Endodermal cell (in vitro differentiated cells): ENCODE results near the gene GSDMA.

GRCh38 chr17:39962729-39963334, at the start of gene GSDMA:
GSDMA (plus strand) TSS chr17:39963004.
- PRO-cap, result no peak

- PRO-cap, result unidirectional peak, minus-strand start at chr17:39981356
These were observed 566 bp downstream of the PSMD3 start for GRCh38 chr17:39981283-39981463.

DNA sequence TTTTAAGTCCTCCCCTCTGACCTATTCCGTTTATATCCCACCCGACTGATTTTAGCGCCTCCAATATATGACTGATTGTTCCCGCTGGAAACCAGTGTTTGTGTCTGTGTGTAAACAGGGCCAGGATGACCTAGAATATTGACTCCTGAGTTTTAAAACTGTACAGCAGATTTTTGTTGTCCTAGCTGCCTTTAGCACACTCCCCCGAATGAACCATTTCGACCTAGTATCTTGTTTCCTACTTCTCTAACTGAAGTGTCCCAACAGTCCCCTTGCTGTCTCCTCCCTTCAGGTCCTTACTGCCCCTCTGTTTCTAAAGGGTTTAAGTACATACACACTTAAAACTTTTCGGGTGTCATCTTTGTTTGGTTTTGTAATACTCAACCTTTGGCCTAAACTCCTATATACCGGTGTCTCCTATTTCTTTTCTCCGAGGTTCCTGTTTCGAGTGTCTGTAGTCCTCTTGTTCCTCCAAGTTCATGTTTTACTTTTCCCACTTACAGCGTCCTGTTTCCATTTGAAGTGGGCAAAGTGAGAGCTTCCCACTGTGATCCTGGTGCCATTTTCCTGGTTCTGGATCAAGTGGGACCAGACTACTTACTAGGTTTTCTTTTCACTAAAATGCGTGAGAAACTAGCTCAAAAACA, 980 bp downstream of the PSMD3 start:
- PRO-cap, result bidirectional peak, plus-strand start at position 295 of the sequence, minus-strand start at position 210 of the sequence

DNA sequence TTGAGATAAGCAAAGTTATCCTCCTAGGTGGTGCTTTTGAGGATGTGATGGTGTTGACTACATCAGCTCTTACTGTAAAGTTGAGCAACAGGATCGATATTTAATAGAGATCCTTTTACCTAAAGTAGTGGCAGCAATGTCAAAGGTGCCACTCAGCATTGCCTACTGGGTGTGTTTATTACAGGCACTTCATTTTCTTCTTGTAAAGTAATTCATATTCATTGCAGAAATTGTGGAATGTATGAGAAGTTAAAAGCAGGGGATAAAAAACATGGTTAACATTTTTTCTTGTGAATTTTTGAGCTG, 1.5 kb downstream of the PSMD3 start:
- PRO-cap, result no peak

- PRO-cap, result no peak
These were observed 3.2 kb downstream of the CSF3 start for GRCh38 chr17:40018511-40018717.

GRCh38 chr17:40056572-40057001, 2.4 kb upstream of the MED24 start:
- PRO-cap, result no peak

DNA sequence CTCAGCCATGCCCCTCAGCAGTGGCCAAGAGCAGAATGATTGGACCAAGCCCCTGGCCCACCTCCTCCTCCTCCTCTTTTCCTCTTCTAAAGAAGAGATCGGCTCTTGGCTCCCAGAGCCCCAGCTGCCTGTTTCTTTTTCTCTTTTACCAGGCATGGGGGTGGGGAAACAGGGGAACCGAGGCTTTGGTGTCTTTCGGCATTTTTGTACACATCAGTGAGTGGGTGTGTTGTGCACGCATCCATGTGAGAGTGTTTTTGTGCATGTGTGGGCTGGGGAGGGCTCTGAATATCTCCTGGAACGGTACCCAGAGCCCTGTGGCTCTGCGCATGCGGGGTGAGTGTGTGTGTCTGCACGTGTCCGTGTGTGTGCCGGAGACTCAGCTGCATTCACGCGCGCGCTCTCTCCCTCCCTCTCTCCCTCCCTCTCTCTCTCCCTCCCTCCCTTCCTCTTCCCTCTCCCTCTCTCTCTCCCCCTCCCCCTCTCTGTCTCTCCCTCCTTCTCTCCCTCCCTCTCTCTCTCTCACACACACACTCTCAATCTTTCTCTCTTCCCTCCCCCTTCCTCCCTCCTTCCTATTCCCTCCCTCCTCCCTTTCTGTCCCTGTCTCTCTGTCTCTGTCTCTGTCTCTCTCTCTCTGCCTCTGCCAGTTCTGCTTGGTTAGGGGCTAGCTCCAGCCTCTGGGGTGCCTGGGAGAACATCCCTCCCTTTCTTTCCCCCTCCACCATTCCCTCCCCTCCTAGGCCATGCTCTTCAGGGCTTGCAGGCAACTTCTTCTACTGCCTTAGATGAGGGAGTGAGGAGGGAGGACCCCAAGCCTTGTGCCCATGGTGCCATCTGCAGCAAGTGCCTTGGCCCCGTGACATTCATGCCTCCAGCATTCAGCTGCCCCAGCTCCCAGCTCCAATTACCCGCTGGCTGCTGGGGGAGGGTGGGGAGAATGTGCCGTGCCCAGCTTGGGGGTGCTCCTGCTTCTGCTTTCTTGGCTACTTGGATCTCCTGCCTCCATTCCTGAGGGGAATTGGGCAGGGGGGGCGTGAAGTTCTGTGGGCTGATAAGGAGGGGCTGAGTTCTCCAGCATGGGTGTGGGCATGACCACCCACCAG, 6.3 kb downstream of the THRA start:
- PRO-cap, result no peak

DNA sequence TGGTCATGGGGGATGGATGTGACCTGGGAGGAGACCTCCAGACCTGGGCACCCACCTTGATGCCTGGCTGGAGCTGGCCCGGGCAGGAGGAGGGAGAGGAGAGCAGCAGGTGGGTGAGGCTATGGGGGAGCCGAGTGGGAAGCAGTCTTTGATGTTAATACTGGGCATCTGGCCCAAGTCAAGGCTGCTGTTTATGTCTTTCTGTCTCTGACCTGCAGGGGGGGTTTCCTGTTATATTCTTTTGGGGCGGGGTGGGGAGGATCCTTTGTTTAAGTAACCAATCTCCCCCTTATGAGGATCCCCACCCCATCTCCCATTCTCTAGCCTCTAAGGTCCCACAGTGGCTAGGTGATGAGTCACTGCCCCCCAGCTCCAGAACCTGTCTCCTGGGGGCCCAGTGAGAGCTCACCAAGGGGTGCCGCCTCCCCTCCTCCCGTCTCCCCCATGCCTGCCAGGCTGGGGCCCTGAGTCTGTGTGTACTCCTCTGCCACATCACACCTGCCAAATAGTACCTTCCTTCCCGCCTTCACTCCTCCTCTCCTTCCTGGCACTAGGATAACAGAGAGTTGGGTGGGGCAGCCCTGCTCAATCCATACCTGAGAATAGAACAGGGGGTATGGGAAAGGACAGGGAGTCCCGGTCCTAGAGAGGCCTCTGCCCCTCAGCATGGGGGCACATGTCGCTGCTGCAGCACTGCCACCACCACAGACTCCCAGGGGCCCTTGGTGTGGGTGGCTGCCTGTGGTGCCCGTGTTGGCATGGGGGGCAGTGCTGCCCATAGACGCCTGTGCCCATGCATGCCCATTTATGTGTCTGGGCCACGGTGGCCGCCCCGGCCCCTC, 7.2 kb downstream of the THRA start:
- PRO-cap, result no peak

GRCh38 chr17:40071331-40071791, 8.6 kb downstream of the THRA start:
- PRO-cap, result no peak

DNA sequence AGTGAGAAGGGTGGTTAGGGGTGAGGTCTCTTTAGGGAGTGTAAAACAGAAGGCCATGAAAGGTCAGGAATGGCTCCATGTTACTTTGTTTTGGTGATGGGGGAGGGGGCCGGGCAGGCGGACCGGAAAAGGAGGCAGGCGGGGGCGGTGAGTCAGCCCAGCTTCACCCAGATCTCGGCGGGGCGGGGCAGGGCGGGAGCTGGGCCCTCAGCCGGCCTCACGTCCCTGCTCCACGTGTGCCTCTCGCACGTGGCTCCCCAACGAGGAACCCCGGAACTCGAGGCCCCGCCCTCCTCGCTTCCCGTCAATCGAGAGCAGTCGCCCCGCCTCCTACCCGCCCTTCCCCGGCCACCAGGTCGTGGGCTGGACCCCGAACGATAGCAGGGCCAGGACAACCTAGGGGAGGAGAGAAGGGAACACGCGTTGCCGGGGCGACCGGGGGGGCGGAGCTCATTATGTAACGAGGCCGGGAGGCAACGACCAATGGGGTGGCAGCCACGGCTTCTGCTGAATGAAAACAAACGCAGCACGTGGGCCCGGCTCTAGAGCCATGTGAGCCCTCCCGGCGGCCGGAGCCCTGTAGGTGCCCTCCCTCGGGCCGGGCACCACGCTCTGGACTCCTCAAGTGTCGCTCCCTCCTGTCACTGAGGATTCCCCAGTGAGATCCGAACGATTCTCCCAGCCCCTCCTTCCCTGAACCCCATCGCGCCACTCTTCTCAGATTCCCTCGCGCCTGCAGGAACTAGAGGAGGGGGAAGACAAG, 1.3 kb downstream of the NR1D1 start:
- PRO-cap, result bidirectional peak, plus-strand start at position 545 of the sequence, minus-strand start at position 265 of the sequence

DNA sequence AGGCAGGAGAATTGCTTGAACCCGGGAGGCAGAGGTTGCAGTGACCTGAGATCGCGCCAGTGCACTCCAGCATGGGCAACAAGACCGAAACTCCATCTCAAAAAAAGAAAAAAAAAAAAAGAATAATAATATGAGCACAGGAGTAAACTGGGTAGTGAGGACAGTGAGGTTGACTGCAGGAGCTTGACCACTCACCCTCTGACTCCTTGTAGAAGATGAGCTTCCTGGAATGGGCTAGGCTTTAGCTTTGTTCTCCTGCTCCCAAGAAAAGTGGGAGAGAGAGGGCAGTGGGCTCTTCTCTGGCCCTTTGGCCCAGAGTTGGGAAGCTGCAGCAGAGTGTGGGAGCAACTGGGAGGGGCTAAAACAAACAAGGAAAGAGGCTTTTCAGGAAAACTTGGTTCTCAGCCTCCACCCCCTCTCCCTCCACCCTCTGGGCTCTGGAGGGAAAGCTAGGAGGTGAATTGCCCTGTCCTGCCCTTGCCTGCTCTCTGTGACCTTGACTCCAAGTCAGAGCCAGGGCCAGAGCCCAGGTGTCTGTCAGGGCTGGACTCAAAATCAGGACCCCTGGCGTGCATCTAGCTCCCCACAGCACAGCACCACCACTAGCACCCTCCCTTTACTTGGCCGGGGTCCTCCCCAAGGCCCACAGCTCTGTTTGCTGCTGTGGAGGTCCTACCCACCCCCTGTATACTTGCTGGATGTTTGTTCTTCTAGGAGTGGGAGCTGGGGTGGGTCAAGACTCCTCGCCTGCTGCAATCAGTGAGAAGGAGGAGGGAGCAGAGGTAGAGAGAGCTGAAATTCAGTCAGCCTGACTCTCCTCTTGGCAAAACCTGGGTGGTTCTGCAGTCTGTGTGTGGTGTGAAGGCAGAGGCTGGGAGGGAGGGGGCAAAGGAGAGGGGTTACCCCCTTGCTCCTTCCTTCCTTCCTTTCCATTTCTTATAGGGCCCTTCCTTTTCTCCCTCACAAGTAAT, 2.7 kb upstream of the NR1D1 start:
- PRO-cap, result no peak

GRCh38 chr17:40118214-40118669, 3.5 kb upstream of the MSL1 start:
- PRO-cap, result no peak

DNA sequence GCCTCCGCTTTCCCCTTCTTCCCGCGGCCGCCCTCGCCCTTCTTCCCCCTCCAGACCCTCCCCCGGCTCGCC, 241 bp upstream of the MSL1 start:
- PRO-cap, result no peak

DNA sequence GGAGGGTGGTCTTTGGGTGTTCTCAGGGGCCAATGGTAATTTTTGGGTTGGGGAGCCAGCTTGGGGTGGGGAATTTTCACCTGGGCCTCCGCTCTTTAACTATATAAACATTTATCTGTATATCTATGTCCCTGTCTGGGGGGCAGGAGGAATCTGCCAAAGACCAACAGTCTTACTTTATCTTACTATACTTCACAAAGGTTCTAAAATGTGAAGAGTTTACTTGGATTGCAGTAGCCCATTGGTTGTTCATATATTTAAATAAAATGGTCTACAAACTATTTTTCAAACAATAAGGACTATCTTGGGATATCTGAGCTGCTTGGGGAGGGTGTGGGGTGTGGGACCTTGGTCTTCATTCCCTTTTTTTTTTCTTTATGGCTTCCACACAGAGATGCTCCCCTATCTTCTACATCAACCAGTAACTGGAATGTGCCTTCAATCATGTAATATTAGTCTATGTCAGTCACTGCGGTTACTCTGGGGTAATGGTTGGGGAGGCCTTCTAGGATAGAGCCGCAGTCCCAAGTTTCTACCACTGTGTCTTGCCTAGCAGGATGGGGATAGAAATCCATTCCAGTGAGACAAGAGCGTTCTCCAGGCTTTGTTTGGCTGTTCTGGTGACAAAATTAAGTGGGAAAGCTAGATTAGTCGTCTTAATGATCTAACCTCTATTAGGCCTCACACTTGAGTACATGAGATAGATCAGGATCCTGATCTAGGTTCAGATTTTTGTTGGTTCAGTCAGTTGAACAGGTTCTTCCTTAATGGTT, 8.4 kb downstream of the MSL1 start:
- PRO-cap, result no peak

DNA sequence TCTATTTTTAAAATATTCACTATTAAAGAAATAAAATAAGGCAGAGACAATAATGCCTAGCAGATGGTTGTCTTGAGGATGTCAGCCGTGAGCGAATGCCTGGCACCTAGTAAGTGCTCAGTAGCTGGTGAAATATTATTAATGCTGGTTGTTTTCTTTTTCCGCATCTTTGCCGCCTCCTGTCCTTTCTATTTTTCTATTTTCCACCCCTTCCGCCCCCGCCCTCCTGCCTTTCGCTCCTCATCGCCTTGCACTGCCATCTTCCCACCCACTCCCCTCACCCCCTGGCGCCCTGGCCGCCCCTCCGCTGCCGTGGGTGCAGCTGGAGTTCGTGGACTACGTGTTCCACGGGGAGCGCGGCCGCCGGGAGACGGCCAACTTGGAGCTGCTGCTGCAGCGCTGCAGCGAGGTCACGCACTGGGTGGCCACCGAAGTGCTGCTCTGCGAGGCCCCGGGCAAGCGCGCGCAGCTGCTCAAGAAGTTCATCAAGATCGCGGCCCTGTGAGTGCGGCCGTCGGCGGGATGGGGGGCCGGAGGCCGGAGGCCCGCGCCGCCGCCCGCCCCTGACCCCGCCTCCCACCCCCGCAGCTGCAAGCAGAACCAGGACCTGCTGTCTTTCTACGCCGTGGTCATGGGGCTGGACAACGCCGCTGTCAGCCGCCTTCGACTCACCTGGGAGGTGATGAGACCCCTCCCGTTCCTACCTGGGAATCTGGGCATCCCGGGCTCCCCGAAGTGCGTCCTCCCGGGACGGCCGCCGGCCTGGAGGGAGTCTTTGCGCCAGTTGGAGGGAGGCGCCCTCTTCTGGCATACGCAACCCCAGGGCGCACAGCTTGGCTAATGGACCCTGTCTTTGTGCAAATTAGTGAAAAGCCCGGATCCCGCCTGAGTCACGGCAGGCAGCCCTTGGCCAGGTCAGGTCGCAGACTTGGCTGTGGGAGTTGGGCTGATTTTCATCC, 14.0 kb downstream of the RAPGEFL1 start:
- PRO-cap, result bidirectional peak, plus-strand start at position 613 of the sequence, minus-strand start at position 475 of the sequence; bidirectional peak, plus-strand start at position 888 of the sequence, minus-strand start at position 768 of the sequence

DNA sequence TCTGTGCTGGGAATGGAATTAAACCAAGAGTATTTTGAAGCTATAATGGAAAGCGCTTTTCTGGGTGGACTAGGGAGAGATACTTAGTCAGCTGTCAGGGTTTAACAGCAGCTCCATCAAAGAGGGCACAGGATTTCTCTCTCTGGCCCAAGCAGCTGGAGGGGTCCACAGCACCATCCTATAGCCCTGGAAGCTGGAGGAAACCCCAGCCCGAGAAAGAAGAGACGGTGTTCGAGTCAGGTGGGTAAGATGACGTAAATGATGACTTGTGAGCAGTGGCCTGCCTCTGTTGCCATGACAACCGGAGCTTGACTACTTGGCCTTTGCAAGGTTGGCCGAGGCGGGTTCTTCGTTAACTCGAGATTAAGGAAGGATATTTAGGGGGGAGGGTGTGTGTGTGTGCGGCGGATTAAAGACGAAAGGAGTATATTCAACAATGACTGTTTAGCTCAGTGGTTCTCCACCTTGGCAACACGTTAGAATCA, 531 bp upstream of the WIPF2 start:
- PRO-cap, result no peak

GRCh38 chr17:40220025-40220544, 981 bp downstream of the WIPF2 start:
- PRO-cap, result no peak

DNA sequence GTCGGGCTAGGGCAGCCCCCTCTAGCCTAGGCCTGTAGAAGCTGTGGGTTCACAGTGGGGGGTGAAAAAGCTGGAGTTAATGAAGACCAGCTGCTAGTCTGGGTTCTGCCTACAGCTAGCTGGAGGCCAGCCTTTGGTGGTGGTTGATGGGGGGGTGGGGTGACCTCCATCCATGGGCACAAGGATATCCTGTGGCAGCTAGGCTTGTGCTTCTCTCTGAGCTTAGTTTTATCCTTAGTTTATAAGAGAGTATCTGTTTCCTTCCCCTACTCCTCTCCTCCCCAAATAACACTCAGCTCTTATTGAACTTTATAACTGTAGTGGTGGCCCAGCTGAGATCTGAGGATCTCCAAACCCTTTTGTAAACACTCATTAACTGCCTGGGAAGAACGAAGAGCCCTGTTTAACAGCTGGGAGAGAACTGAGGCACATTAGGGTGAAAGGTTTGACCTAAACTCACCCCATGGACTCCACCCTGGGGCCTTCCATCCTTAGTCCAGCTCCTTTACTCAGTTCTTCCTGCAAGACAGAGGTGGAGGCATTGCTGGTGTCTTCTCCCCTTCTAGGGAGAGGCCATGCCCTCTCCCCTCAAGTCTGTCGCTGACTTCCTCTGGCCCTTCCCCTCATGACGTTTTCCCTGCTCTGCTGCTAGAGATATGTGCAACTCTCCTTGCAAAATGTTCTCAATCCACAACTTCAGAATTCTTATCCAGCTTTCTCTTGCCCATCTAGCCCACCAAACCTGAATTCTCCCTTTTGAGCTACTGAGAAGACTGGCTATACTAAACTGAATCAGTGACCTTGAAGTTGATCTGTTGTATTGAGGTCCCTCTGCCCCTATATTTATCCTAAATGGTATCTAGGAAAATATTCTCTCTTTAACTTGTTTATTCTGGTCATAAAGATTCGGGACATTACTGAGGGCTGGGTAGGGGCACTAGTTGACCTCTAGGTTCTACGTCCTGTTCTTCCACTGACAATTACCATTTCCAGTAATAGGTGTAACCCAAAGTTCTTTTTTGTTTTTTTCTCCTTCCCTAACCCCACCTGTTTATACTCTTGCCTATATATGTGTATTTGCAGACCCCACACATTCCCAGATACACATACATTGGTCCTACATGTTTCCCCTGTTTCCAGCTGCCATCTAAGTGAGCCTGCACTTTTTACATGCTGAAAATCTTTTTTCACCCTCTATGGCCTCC, 1.1 kb upstream of the RARA start:
- PRO-cap, result no peak

GRCh38 chr17:40332494-40332997, 23.6 kb downstream of the RARA start:
- PRO-cap, result no peak

DNA sequence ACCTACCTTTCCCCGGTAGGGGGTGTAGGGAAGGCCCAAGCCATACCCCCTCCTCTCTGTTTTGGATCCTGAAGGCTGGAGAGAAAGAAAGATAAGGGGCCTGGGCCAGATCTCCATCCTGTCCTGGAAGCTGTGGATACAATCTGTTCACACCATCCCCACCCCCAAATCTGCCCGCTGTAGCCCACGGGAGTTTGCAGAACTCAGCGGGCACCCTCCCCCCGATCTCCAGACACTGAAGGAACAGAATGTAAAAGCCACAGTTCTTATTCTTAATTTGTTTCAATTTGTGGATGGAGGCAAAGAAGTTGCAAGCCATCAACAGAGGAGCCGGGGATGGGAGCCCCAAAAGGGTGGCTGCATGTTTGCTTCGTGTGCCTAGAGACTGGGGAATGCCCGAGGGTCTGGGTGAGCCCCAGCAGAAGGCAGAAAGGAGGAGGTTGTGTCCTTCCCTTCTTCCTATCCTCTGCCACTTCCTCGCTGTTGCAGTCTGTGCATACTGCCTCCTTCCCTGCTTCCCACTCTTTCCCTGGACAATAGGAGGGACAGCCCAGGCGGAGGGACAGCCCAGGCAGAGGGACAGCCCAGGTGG, 27.1 kb downstream of the GJD3 start:
- PRO-cap, result no peak